Type B pancreatic cell (in vitro differentiated cells): Measurements from ENCODE around the genes ARFRP1 and LIME1.

- PRO-cap, result no peak
These were observed 2.6 kb upstream of the TNFRSF6B start for GRCh38 chr20:63693694-63694396.

- PRO-cap, result unidirectional peak, minus-strand start at chr20:63698127
These were observed 1.7 kb downstream of the TNFRSF6B start for GRCh38 chr20:63697996-63698760.

GRCh38 chr20:63707195-63708232 is at the start of gene ARFRP1:
TSS of gene ARFRP1 (minus strand) at chr20:63707976.
- PRO-cap, result bidirectional peak, plus-strand start at chr20:63708039, minus-strand start at chr20:63707885

- PRO-cap, result no peak
These were observed at the start of gene LIME1 for GRCh38 chr20:63736070-63736762. TSS of gene LIME1 (plus strand) at chr20:63736664.

- PRO-cap, result no peak
These were observed 23.3 kb downstream of the ZBTB46 start for GRCh38 chr20:63807769-63808158.

GRCh38 chr20:63854733-63855689 is 6.3 kb upstream of the ABHD16B start:
- PRO-cap, result unidirectional peak, minus-strand start at chr20:63854970

DNA sequence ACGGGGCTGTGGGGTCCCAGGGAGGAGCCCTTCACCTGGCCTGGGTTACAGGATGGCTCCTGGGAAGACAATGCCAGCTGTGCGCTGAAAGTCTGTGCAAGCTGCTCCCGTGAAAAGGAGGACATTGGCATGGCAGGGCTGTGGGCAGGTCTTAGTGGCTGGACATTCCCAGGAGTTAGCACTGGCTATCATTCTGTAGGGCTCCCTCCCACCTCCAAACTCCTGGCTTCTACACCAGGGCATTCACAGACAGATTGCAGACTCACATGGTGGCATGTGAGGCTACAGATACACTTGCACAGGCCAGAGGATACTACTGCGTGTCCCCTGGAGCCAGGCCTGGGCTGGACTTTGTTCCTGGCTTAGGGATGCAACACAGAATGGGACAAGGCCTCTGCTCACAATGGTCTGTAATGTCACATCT is 1.7 kb upstream of the TPD52L2 start:
- PRO-cap, result no peak

GRCh38 chr20:63892522-63893030 is 2.4 kb upstream of the DNAJC5 start:
- PRO-cap, result no peak

GRCh38 chr20:63909697-63910262 is 14.9 kb downstream of the DNAJC5 start:
- PRO-cap, result no peak

DNA sequence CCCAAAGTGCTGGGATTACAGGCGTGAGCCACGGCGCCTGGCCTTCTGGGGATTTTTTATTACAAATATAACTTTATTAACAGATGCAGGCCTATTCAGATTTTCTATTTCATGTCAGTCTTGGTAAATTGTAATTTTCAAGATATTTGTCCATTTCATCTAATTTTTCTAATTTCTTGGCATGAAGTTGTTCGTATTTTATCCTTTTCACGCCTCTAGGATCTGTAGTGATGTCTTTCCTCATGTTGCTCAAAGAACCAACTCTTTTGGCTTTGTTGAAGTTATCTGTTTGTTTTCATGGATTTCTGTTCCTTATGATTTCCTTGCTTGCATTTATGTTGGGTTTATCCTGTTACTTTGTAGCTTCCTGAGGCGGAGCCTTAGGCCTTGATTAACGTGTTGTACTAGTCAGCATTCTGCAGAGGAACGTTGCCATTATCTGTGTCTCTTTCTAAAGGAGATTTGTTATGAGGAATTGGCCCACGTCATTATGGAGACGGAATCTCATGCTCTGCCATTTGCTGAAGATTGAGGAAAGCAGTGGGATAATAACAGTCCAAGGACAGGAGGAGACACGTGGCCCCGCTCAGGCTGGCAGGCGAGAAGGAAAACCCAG is 30.0 kb downstream of the UCKL1 start:
- PRO-cap, result no peak

- PRO-cap, result no peak
These were observed 11.8 kb downstream of the UCKL1 start for GRCh38 chr20:63944368-63944936.

GRCh38 chr20:63954568-63955061 is 1.6 kb downstream of the UCKL1 start:
- PRO-cap, result no peak

DNA sequence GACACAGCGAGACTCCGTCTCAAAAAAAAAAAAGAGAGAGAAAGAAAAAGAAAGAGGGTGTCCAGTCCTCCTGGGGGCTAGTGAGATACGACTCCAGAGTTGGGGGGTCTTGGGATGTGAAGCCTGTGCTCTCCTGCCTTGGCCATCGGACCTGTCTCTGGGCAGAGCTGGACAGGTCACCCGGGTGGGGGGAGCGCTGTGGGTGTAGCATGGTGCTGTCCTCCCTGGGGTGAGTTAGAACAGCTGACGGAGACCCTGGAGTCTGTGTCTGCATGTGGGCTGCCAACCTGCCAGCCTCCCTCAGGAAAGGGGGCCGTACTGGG is 2.5 kb downstream of the SOX18 start:
- PRO-cap, result no peak

- PRO-cap, result no peak
These were observed 1.3 kb downstream of the TCEA2 start for GRCh38 chr20:64064021-64064919.

- PRO-cap, result no peak
These were observed 7.7 kb upstream of the LKAAEAR1 start for GRCh38 chr20:64091639-64092471.

- PRO-cap, result no peak
These were observed 3.8 kb upstream of the MYT1 start for GRCh38 chr20:64160038-64161188.

- PRO-cap, result no peak
These were observed 25.5 kb downstream of the MYT1 start for GRCh38 chr20:64189624-64190378.

DNA sequence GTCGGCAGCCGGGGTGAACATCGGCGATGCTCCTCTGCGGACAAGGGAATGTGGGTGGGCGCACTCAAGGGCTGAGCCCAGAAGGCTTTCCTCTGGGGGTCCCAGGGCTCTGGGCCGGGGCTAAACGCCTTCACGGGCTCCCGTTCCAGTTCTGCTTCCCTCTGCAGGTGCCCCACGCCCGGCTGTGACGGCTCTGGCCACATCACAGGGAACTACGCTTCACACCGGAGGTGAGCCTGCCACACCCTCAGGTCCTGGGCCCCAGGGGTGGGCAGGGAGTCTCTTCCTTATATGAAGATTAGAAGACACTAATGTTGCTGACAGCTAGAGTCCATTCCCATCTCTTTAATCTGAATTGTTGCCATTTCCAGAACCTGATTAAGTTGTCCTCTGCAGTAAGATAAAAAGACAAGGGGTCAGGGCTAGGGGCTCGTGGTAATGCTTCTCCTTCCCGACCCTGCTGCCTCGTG is 28.3 kb upstream of the PCMTD2 start:
- PRO-cap, result no peak